Adrenal gland (tissue), 7 donors: Measurements from ENCODE around the genes IFT46, DDX6 and UPK2.

- PRO-cap, 3 experiments, result no peak in any of the 3 experiments
- RAMPAGE, long total RNA, 4 experiments, result start-site peak on the plus strand in 1 of 4 experiments, at chr11:118531612-118531866 at its widest, 5 to 27 reads per replicate
- RRBS, result 8% methylated on average over 4 of the region's 21 CpGs
These were observed 480 bp downstream of the TMEM25 start for GRCh38 chr11:118531444-118531900.

- PRO-cap, 3 experiments, result no peak in any of the 3 experiments
- RAMPAGE, long total RNA, 4 experiments, result no peak in any of the 4 experiments
- RRBS, result no CpG with 5 or more reads among the region's 30 CpGs
These were observed 3.3 kb downstream of the TMEM25 start for GRCh38 chr11:118533846-118535069.

DNA sequence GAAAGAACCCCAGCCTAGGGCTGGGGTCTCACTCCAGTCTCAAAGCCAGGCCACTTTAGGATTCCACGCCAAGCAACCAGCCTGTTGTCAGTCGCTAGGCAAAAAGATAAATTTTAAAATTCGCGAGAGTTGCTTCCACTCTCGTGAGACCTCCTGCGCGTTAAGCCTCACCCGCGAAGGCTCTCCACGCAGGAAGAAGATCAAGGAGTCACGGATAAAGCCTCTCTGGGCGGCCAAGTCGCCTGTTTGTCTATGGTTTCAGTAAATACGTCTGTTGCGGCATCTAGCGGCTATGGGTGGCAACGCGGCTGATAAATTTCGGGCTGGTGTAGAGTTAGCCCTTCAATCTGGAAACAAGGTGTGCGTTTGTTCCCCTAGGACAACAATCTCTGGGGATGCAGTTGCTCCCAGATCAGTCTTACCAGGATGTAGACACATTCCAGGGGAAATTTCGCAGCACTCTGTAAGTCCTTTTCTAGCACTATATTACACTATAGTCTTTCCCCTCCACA lies at the start of gene IFT46:
TSS of gene IFT46 (minus strand) at position 108 of the 512 bp plus-strand sequence.
- PRO-cap, 3 experiments, result peak in 3 of 3 experiments; most common plus-strand start position 191 of the sequence (in 3); most common minus-strand start position 210 of the sequence (in 3)
- RAMPAGE, long total RNA, 4 experiments, result start-site peak on the minus strand in 4 of 4 experiments, centred at positions 90 to 187 of the sequence, 8 to 241 reads per replicate
- RRBS, result no CpG with 5 or more reads among the region's 21 CpGs

- PRO-cap, 3 experiments, result peak in 1 of 3 experiments; most common plus-strand start chr11:118572739 (in 1); most common minus-strand start chr11:118572781 (in 1)
- RAMPAGE, long total RNA, 4 experiments, result start-site peak on the minus strand in 1 of 4 experiments, at chr11:118572729-118572793 at its widest, 21 reads per replicate
- RRBS, result 1% methylated on average over 15 of the region's 38 CpGs
These were observed 638 bp downstream of the ARCN1 start for GRCh38 chr11:118572569-118573525.

DNA sequence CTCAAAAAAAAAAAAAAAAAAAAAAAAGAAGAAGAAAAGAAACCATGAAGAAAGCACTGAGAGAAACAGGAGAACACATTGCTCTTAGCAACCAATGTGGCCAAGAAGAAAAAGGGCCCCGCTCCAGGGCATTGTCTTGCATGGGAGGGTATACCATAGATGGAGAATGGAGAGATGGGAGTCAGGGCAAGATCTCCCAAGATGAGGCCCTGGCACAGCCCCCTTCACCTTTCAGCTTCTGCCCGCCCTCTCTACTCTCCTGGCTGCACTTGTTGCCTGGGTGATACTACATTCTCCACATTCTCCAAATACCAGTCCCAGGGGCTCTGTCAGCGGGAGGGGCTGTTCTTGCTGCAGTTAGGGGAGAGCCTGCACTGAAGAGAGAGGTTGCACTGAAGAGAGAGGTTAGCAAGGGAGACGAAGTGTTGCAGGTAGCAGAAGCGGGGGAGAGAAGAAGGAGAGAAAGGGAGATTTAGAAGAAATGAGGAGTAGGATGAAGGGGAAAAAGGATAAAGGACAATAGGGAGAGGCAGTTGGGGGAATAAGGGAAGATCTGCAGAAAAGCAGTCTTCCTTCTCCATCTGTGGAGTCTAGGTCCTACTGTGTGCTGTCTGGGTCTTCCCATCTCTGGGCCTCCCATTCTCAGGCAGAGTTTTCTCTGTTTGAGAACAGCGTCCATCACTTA lies 7.9 kb downstream of the PHLDB1 start:
- PRO-cap, 3 experiments, result no peak in any of the 3 experiments
- RAMPAGE, long total RNA, 4 experiments, result no peak in any of the 4 experiments
- RRBS, result no CpG with 5 or more reads among the region's 6 CpGs

- PRO-cap, 3 experiments, result peak in 1 of 3 experiments; most common plus-strand start chr11:118618569 (in 1); most common minus-strand start chr11:118618327 (in 1)
- RAMPAGE, long total RNA, 4 experiments, result no peak in any of the 4 experiments
- RRBS, result 65% methylated on average over 2 of the region's 11 CpGs
These were observed 10.7 kb downstream of the PHLDB1 start for GRCh38 chr11:118617930-118618631.

- PRO-cap, 3 experiments, result peak in 3 of 3 experiments; most common plus-strand start chr11:118791255 (in 3); most common minus-strand start chr11:118790989 (in 3)
- RAMPAGE, long total RNA, 4 experiments, result start-site peak on the plus strand in 1 of 4 experiments, at chr11:118791248-118791255 at its widest, 42 reads per replicate; start-site peak on the minus strand in 4 of 4 experiments, at chr11:118790901-118791185 at its widest, 176 to 3,986 reads per replicate
- RRBS, result no CpG with 5 or more reads among the region's 73 CpGs
These were observed at the start of gene DDX6 for GRCh38 chr11:118790805-118791566. Gene DDX6, minus strand, starts transcription at chr11:118791164.

- PRO-cap, 3 experiments, result peak in 3 of 3 experiments; most common plus-strand start chr11:118793068 (in 2); most common minus-strand start chr11:118792454 (in 3)
- RAMPAGE, long total RNA, 4 experiments, result no peak in any of the 4 experiments
- RRBS, result 8% methylated on average over 19 of the region's 39 CpGs
These were observed 1.5 kb upstream of the DDX6 start for GRCh38 chr11:118792086-118793207.

DNA sequence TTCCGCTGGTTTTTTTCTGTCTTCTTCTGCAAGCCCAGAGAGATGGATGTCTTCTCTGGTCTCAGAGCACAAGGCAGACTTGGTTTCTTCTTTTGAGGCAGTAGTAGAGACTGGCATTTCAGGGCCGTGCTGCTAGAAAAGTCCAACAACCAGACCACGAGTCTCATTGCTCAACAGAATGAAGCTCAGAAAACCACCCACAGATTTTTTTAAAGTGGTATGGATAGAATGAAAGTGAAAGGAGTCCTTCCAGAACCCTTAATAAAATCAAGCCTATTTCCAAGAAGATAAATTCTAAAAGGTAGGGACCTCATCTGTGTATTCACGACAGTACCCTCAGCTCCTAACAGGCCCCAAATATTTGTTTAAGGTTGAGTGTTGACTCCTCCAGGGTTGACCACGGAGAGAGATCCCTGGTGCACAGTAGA lies 43.5 kb upstream of the DDX6 start:
- PRO-cap, 3 experiments, result peak in 3 of 3 experiments; most common minus-strand start position 112 of the sequence (in 3)
- RAMPAGE, long total RNA, 4 experiments, result no peak in any of the 4 experiments
- RRBS, result no CpG with 5 or more reads among the region's 5 CpGs

GRCh38 chr11:118893791-118894204 lies 10.1 kb downstream of the CXCR5 start:
- PRO-cap, 3 experiments, result no peak in any of the 3 experiments
- RAMPAGE, long total RNA, 4 experiments, result no peak in any of the 4 experiments
- RRBS, result no CpG with 5 or more reads among the region's 18 CpGs

DNA sequence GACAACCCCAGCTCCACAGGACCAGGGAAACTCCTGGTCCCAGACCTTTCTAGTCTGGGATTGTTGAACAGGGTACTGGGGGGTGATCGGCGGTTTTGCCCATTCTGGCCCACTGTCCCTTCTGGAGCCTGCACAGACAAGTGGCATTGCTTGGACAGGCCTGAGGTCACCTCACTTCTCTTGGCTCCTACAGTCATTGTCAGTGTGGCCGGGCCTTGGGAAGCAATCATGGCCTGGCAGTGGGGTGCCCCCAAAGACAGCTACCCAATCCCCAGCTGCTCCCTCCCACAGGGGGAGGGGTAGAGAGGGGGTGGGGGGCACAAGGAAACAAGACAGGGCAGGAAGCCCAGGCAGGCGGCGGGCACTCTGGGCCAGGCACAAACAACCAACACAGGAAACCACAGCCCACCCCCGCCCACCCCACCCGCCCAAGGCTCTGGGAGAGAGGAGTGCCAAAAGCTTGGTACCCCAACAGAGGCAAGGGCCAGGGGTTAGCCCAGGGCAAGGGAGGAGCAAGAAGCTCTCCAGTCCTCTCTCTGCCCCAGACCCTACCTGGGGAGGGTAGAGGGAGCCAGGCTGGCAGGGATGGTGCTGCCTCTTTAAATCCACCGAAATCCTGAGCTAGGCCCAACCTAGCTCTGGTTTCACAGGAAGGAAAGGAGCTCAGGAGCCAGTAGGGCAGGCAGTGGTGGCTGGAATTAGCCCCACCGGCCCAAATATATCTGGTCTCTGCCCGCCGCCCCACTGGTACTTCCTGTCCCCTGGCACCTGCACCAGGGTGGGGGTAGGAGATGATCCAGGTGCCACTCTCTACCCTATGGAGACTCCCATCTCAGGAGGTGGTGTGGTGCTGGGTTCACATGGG lies 12.2 kb downstream of the BCL9L start:
- PRO-cap, 3 experiments, result peak in 1 of 3 experiments; most common plus-strand start position 196 of the sequence (in 1); most common minus-strand start position 123 of the sequence (in 1)
- RAMPAGE, long total RNA, 4 experiments, result no peak in any of the 4 experiments
- RRBS, result no CpG with 5 or more reads among the region's 11 CpGs

DNA sequence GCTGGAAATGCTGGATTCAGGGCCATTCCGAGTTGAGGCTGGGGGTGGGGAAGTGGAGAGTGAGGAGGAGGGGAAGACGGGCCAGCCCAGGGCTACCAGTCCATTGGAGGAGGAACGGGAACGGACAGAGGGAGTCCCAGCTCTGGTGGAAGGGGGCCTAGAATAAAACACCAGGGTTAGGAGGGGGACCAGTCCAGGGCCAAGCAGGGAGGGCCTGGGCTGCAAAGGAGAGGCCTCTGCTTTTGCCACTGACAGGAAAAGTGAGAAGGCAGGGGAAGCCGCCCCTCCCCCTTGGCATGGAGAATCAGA lies 4.3 kb downstream of the BCL9L start:
- PRO-cap, 3 experiments, result peak in 3 of 3 experiments; most common plus-strand start position 95 of the sequence (in 2)
- RAMPAGE, long total RNA, 4 experiments, result no peak in any of the 4 experiments
- RRBS, result no CpG with 5 or more reads among the region's 5 CpGs

DNA sequence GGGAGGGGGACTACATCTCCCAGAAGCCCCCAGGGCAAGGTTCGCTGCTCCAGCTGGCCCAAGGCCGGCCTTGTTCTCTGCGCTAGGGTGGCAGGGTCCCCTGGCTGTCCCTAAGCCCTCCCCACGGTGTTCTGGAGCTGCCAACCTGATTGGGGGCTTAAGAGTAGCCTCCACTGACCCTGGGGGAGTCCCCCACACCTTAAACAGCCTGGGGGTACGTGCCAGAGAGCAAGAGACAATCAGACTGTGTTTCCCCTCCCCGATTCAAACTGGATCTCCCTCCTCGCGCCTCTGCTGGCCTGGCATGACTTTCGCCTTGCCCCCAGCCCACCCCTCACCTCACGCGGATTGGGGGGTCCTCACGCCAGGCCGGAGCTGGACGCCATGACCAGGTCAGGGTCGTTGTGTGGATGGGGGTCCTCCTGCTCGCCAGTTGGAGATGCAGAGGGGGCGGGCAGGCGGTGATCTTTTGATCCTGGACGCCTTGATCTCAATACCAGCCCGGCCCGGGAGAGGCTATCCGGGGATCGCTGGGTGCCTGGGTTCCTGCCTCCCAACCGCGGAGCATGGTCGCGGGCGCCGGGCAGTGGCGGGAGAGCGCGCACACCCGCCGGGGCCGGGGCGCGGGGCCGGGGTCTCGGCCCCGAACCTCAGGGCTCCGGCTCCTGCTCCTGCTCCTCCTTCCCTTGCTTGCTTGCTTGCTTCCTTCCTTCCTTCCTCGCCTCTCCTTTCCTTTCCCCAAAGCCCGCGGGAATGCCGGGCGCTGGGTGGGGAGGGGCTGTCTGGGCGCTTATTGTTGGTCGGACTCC lies 622 bp downstream of the BCL9L start:
- PRO-cap, 3 experiments, result peak in 2 of 3 experiments; most common plus-strand start position 61 of the sequence (in 2); most common minus-strand start position 277 of the sequence (in 1)
- RAMPAGE, long total RNA, 4 experiments, result no peak in any of the 4 experiments
- RRBS, result 1% methylated on average over 8 of the region's 48 CpGs

- PRO-cap, 3 experiments, result no peak in any of the 3 experiments
- RAMPAGE, long total RNA, 4 experiments, result no peak in any of the 4 experiments
- RRBS, result no CpG with 5 or more reads among the region's 2 CpGs
These were observed at the start of gene UPK2 for GRCh38 chr11:118956066-118956554. Gene UPK2, plus strand, starts transcription at chr11:118956298.

GRCh38 chr11:119018913-119019517 lies 449 bp downstream of the TRAPPC4 start:
- PRO-cap, 3 experiments, result no peak in any of the 3 experiments
- RAMPAGE, long total RNA, 4 experiments, result no peak in any of the 4 experiments
- RRBS, result no CpG with 5 or more reads among the region's 39 CpGs

GRCh38 chr11:119065420-119065786 lies 2.2 kb upstream of the VPS11 start:
- PRO-cap, 3 experiments, result no peak in any of the 3 experiments
- RAMPAGE, long total RNA, 4 experiments, result no peak in any of the 4 experiments
- RRBS, result no CpG with 5 or more reads among the region's 4 CpGs

- PRO-cap, 3 experiments, result no peak in any of the 3 experiments
- RAMPAGE, long total RNA, 4 experiments, result no peak in any of the 4 experiments
- RRBS, result under 1% methylated on average over 17 of the region's 43 CpGs
These were observed 625 bp downstream of the C2CD2L start for GRCh38 chr11:119107738-119108200.

- PRO-cap, 3 experiments, result no peak in any of the 3 experiments
- RAMPAGE, long total RNA, 4 experiments, result start-site peak on the plus strand in 2 of 4 experiments, at chr11:119110570-119111168 at its widest, 5 to 14 reads per replicate
- RRBS, result no CpG with 5 or more reads among the region's 10 CpGs
These were observed 3.7 kb downstream of the C2CD2L start for GRCh38 chr11:119110634-119111451.

DNA sequence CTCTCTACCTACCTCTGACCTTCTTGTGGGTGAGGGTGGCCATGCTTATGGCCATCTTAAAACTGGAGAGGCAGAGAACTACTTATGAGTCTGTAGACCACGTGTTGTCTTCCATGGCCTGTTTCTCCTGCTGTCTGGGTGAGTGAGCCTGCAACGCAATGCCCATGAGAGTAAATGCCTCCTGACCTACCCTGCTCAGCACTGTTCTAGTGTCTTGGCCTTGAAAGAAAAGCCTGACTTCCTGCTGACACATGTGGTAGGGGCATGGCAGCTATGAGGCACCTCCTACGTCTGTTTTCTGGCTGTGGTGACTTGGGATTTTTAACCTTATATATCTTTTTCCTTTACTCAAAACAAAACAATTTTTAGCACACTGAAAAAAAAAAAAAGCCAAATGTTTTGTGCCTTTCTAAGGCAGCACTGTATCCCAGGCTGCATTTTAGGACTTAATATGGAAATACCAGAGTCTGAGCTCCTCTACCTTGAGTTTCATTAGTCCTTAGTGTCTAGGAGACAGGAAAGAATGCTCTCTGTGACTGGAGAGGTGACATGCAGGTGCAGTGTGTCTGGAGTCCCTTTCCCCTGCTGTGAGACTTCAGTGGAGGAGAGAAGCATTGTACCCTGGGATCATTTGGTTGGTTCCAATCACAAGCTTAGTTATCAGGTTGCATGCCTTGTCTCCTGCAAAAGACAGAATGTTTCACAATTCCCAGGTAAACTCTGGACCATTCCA lies 10.2 kb downstream of the MCAM start:
- PRO-cap, 3 experiments, result peak in 1 of 3 experiments; most common minus-strand start position 175 of the sequence (in 1)
- RAMPAGE, long total RNA, 4 experiments, result no peak in any of the 4 experiments
- RRBS, result no CpG with 5 or more reads among the region's 3 CpGs

GRCh38 chr11:119319435-119319960 lies 2.6 kb upstream of the MCAM start:
- PRO-cap, 3 experiments, result no peak in any of the 3 experiments
- RAMPAGE, long total RNA, 4 experiments, result no peak in any of the 4 experiments
- RRBS, result no CpG with 5 or more reads among the region's 6 CpGs